Pulmonary lymph node (tissue), 1 donor: ENCODE measurements around a stretch of chr12.

GRCh38 chr12:113292721-113293137, 42.2 kb downstream of the SLC8B1 start:
- PRO-cap, result no peak

- PRO-cap, result no peak
These were observed 16.4 kb downstream of the PLBD2 start for GRCh38 chr12:113374788-113375102.

GRCh38 chr12:113389968-113390681, 13.6 kb downstream of the SDS start:
- PRO-cap, result no peak

GRCh38 chr12:113472242-113472674, 587 bp upstream of the LHX5 start:
- PRO-cap, result no peak

DNA sequence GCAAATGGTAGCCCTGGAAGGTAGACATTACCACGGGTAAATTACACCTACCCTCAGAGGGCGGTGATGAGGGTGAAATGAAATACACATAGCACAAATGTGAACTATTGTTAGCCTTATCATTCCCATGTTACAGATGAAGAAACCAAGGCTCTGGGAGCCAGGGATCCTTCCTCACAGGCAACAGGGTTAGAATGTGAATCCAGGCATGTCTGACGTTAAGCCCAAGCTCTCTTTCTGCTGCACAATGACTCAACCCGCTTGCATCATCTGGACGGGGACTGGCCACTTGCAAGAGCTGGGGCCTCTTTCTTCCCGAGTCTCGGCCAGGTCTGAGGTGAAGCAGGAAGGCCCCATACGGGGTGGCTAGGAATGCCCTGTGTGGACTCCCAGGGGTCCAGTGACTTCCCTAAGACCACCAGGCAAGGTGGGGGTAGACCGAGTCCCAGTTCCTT, 105.2 kb downstream of the RBM19 start:
- PRO-cap, result no peak

DNA sequence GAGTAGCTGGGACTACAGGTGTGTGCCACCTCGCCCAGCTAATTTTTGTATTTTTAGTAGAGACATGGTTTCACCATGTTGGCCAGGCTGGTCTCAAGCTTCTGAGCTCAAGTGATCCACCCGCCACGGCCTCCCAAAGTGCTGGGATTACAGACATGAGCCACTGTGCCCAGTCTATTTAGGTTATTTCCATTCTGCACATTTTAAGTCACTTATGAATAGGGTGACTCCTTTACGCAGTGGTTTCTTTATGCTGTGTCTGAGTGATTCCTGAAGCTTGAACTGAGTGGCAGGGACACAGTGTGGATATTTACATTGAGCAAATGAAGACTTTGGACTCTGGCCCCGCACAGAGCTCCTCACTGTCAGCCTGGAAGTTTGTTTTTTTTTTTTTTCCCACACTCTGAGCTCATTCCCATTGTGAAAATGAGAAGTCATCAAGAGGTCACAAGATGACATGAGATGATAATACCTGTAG, 72.6 kb downstream of the TBX3 start:
- PRO-cap, result no peak

GRCh38 chr12:114676034-114676565, 7.9 kb downstream of the TBX3 start:
- PRO-cap, result no peak

- PRO-cap, result no peak
These were observed 269.0 kb upstream of the TBX3 start for GRCh38 chr12:114952833-114953438.

DNA sequence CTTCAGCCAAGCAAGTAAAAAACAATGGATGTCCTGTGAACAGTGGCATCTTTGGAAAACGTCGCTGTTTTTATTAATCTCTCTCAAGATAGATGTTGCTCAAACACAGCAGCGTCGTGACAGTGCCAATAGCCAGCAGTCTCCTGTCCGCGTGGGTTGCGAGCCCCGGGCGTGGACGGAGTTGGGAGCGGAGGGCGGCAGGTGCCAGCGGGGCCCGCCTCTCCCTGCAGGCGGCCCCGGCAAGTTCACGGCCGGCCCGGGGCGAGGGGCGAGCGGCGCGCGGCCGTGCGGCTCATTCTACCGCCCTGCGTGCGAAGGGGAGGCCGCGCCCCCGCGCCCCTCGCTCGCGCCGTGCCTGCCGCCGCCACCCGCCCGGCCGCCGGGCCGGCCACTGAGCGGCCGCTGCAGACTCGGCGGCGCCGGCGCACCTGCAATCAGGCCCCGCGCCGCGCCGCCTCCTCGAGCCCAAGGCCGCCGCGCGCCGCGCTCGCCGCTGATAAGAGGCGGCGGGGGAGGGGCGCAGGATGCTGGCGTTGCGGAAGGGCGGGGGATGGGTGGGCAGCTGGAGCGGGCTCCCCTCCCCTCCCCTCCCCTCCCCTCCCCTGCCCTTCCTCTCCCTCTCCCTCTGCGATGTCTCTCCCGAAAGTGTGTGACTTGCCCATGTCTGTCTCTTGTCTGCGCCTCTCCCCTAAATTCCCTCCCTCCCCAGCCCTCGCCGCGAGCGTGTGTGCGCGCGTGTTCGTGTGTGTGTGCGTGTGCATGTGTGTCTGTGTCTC, 767.9 kb upstream of the TBX3 start:
- PRO-cap, result no peak

DNA sequence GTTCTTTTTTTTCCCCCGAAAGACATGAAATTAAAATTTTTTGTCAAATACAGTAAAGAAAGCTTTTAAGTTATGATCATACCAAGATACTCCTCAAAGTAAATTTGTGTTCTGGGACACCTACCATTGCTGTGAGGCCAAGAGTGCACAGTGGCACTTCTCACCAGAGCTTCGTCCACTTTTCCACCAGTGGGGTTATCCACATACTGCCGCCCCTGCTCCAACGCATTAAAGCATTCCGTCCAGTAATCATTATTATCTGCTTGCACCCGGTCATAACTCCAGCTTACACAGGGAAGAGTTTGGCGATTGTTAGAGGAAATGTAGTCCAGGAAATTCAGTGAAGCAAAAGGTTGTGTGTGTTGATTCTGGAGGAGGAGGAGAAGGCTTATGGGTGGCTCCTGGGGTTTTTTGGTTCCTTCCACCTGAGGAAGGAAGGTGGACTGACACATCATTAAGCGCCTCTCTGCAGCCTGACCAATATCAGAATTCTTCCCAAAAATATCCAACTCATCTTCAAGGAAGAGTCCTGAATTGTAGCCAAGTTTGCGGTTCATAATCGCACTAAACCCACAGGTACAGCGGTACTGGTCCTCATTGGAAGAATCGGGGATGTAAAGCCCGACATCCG, 286.5 kb downstream of the MED13L start:
- PRO-cap, result no peak

- PRO-cap, result no peak
These were observed 273.2 kb downstream of the MED13L start for GRCh38 chr12:116004245-116004789.

DNA sequence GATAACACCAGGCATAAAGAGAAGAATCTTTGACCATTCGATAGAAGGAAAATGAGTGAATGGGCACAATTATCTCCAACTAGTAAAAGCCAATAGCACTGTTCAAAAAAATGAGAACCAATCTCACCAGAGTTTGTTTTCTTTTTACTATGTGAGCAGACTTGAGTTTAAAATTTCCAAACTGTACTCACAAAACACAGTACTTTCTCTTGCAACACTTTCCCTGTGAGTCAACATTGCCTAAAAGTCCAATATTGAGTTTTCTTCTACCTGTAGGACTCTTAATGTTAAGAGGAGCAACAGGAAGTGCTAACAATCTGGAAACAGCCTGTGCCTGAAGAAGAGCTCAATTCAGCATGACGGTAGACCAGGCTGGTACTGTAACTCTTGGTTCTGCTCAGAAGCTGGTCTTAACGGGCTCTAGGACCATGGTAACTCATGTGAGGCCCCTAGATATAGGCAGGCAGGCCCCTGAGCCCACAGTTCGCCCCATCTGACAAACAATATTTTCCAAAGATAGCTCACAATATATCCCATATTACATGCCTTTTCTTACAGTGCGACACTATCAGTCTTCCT, 144.3 kb downstream of the MED13L start:
- PRO-cap, result no peak

GRCh38 chr12:116261627-116262218, 15.8 kb downstream of the MED13L start:
- PRO-cap, result no peak

GRCh38 chr12:116368382-116368844, 90.9 kb upstream of the MED13L start:
- PRO-cap, result no peak

- PRO-cap, result no peak
These were observed 131.9 kb upstream of the MAP1LC3B2 start for GRCh38 chr12:116427131-116427778.

DNA sequence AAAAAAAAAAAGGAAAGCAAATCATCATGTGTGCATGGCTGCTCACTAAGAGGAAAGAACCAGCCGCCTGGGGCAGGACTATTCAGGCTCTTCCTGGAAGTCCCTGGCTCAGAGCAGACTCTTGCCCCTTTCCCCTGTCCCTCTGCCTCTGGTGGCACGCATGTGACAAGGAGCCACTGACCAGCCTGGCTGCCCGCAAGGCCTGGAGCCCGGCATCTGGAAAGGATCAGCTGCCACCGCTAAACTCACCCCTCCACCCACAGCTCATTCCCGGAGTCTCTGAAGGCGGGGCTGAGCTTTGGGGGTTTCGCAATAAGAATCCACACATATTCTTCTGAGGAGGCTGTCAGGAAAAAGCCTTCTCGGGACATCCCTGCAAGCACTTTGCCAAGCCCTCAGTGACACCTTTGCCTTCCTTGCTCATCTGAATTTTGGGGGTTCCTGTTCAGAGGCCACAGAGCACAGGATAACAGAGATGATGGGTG, 125.0 kb upstream of the MAP1LC3B2 start:
- PRO-cap, result bidirectional peak, plus-strand start at position 352 of the sequence, minus-strand start at position 144 of the sequence

DNA sequence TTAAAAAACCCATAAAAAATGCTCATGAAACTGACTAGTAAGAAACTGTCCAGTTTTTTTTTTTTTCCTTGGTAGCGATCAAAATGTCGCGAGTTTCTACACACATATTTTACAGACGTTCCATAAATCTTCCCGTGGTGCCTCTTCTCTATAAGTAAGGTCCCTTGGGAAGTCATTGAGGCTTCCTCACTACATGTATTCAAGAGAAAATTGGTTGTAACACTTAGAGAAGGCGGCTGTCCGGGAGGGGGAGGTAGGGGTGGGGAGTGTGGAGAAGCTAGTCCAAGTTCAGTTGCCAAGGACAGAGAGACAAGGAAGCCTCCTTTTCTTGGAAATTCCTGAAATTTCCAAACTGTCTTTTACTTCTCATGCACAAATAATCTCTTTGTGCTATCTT, 44.9 kb downstream of the MAP1LC3B2 start:
- PRO-cap, result no peak

- PRO-cap, result no peak
These were observed 61.1 kb downstream of the MAP1LC3B2 start for GRCh38 chr12:116620281-116620776.

- PRO-cap, result no peak
These were observed 79.4 kb downstream of the SPRING1 start for GRCh38 chr12:116658224-116659122.

- PRO-cap, result no peak
These were observed 21.7 kb downstream of the RNFT2 start for GRCh38 chr12:116759679-116760336.